ENCODE measurements around the gene PLEKHS1.

GRCh38 chr10:113746409-113747120, 4.9 kb upstream of the PLEKHS1 start:
- RRBS: no CpG with 5 or more reads among the region's 4 CpGs

DNA sequence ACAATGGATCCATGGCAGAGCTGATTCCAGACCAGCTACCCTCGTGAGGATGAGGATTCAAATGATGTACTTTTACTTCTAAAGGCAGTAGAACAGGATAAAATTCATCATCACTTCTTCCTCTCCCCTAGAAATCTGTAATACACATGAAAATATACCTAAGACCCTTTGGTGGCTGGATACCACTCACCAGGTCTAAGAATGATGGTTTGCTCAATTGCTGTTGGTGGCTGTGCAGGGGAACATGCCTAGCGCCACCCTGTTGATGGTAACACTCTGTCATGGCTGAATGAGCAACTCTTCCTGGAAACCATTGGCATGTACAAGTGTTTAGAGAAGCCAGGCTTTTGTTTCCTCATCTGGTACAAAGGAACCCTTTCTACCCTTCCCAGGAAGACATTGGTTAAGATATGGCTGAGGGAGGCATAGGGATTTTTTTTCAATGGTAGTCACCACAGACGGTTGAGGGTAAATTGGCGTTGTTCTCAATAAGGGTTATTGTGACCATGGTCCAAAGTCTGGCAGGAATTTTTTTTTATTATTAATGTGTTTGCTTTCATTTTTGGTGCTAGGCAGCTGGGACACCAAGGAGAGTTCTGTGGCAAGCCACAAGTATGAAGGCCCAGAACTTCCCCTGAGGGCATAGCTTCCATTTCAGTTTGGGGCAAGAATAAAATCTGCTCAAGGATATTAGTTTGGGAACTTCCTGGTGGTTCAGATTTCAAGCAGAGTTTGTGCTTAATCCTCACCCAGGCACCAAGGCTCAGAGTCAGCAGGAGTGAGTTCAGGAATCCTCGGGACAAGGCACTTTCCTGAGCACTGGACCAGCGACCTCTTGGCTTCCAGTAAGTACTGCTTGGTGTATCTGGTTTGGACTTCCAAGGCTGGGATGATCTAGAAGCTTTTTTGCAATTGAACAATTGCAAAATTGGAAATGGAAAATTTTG, at the start of gene PLEKHS1:
Gene PLEKHS1 (plus strand): TSS at position 766 of the 947 bp plus-strand sequence.
- RRBS: no CpG with 5 or more reads among the region's 6 CpGs

- RRBS: no CpG with 5 or more reads among the region's 19 CpGs
Observed at GRCh38 chr10:113960099-113961278, 83.2 kb upstream of the ADRB1 start.

GRCh38 chr10:114001624-114001898, 42.1 kb upstream of the ADRB1 start:
- RRBS: no CpG with 5 or more reads among the region's 3 CpGs

- RRBS: no CpG with 5 or more reads among the region's 7 CpGs
Observed at GRCh38 chr10:114082894-114083463, 39.3 kb downstream of the ADRB1 start.

DNA sequence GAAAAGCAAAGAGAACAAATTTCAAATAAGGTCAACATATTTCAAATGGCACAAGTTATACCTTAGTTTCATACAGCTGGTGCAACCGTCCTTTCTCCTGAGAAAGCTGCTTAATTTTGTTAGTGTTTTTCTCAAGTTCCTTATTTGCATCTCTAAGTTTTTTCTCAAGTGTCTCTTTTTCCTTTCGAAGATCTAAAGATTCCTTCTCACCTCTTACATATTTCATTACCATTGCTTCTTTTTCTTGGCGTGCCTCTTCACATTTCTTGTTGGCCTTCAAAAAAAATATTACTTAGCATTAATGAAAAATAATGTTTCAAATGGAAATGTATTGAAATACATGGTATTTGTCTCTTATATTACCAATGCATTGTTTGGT, 28.5 kb downstream of the CCDC186 start:
- RRBS: no CpG with 5 or more reads among the region's 3 CpGs

DNA sequence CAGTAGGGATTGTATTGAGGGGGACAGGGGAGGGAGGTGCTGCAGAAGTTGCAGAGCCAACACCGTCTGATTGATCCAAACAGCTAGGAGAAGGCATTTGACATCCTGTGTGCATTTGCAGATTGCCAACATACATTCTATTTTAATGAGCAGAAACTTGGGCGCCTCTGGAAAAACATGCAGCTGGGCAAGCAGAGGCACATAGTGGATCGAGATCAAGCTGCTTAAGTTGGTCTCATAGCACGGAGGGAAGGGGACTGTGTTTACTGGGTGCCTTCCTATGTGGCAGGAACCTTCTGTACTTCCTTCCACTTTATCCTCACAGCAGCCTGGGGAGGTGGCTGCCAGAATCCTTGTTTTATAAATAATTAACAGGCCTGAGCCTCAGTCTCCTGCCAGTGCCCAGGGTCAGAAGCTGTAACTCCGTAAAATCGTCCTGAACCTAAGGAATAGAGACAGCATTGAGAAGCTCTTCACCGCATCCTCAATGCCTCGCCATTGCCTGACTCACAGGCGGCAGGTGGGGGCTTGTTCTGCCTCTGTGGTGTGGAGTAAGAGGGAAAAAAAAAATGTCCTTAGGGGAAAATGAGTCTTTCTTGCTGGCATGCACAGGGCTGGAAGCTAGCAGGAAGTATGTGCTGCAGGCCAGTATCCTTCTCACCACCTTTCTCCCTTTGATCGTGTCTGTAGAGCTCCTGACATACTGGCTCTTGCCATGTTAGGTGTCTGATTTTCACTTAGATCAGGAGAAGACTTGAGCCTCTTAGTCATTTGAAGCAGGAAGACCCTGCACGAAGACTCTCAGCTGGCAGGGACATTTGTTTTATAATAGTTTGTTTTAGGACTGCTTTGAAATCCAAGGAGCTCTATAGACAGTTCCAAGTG, 6.2 kb downstream of the VWA2 start:
- RRBS: no CpG with 5 or more reads among the region's 11 CpGs

DNA sequence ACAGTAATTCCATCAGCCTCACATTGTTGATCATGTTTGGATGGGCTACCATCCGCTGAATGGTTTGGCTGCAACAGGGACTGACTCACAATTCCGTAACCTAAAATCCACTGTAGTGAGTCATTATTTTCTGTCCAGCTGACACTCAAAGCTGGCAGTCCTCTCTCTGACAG, 32.7 kb downstream of the VWA2 start:
- RRBS: no CpG with 5 or more reads among the region's 2 CpGs

DNA sequence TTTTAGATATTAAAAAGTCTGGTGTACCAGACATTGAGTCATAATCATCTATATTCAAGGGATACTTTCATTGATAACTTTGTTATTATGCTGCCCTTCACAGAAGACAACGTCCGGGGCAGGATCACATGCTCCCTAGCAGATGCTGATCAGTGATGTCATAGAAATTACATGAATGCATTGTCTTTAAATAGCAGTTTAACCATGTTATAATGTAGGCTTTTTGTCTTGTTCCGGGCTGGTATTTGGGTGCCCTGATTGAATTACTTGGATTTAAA, 54.0 kb downstream of the VWA2 start:
- RRBS: no CpG with 5 or more reads among the region's 3 CpGs

- RRBS: no CpG with 5 or more reads among the region's 6 CpGs
Observed at GRCh38 chr10:114334351-114334684, 70.0 kb downstream of the AFAP1L2 start.

DNA sequence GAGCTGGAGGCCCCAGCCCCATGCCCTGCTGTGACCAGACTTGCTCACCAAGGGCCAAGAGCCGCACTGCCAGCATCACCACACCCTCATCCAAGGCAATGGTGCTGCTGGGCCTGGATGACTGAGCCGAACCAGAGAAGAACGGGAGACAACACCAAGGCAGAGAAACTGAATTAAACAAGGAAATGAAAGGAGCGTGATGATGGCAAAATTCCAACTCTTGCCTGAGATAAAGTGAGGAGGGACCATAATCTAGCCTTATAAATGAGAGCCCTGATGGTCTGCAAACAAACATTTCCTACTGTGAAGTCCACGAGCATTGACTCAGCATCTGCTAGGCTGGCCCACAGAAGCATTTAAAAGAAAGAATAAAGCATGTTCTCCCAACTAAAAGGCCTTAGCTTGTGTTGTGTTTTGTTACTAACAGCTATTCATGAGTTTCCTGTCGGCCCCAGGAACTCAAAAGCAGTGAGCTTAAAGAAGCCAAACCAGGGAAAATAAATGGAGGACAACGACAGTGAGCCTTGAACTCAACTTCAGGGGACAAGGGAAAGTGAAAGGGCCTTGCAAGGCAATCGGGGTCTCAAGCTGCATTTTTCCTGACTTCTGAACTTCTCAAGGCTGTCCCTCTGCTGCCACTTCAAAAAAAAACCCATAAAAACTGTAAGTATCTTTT, 60.4 kb downstream of the AFAP1L2 start:
- RRBS: no CpG with 5 or more reads among the region's 8 CpGs

DNA sequence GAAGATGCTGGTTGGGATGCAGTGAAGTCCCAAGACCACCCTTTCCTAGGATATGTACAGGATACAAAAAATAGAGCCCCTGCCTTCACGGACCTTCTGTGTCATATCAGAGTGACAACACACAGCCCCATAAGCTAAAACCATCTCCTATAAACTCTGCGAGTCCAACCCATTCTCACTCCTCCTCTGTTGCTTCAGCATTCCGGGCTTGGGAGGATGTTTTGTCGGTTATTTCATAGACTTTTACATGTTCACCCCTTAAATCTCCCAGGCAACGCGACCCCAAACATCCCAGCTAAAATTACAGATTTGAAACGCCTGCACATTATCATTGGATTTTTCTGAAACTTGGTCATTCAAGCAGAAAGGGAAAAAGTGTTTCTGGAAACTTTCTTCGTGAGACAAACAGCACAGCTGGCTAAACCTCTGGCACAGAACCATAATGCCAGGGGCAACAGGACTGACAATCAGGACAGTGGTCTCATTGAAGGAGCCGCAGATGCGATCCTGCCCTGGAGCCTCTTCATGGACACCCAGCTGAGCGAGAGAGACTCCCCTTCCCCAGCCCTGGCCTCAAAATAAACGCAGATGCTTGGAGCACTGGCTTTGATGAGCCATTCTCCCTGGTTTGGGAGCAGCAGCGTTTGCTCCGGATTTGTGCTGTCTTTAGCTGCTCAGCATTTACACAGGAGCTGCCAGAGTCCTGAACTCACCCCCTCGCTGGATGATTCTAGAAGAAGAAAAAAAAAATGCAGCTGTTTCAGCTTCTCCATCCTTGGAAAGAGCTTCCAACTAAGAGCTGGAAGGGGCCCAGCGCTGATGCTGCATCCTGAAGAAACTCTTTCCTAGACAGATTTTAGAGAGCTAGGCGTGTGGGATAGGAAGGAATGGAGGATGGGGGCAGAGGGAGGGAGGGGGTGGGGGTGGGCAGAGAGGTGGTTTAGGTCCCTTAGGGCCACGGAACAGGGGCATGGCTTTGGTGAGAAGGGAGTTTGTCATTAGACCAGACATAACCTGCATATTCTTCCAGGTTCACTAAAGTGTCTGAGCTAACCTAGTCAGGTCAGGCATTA, 30.0 kb downstream of the AFAP1L2 start:
- RRBS: no CpG with 5 or more reads among the region's 18 CpGs

DNA sequence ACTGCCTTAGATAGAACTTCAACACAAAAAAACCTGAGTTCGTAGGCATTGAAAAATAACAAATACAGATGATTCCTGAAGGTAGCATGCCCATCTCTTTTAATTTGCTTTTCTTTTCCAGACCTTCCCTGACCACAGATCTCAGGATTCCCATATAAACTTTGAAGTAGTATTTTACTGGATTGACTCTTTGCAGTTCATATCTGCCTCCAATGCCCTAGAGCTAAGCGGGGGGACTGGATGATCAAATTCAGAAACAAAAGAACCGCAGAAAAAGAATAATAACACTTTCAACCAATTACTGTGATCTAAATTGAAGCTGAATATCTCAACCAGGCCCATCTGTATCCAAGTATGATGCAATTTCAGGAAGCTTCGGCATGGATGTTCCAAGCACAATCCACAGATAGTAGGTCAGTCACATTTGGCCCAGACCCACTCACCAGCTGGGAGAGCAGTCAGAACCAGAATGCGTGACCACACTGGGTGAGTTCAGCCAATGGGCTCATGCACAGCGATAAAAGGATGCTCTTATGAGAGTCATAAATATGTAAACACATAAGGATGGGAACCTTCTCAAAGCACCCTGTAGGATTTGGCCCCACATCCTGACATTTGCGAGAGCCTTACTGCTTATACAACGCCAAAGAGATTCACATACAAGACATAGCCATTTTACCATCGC, 3.3 kb downstream of the AFAP1L2 start:
- RRBS: no CpG with 5 or more reads among the region's 9 CpGs

DNA sequence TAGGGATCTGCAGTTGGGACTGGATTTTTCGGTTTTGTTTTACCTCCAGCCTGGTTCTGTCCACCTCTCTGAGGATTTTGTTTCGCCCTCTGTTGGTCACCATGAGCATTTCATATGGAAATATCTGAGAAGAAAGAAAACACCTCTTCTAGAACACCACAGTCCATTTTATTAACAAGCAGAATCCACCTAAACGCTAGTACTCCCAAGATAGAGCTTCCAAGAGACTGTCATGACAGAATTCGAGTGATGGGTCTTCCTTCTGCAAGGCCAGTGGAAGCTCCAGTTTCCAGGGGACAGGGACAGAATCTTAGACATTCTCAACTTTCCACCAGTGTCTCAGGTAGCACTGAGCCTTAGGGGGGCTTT, 33.5 kb upstream of the AFAP1L2 start:
- RRBS: no CpG with 5 or more reads among the region's 4 CpGs

DNA sequence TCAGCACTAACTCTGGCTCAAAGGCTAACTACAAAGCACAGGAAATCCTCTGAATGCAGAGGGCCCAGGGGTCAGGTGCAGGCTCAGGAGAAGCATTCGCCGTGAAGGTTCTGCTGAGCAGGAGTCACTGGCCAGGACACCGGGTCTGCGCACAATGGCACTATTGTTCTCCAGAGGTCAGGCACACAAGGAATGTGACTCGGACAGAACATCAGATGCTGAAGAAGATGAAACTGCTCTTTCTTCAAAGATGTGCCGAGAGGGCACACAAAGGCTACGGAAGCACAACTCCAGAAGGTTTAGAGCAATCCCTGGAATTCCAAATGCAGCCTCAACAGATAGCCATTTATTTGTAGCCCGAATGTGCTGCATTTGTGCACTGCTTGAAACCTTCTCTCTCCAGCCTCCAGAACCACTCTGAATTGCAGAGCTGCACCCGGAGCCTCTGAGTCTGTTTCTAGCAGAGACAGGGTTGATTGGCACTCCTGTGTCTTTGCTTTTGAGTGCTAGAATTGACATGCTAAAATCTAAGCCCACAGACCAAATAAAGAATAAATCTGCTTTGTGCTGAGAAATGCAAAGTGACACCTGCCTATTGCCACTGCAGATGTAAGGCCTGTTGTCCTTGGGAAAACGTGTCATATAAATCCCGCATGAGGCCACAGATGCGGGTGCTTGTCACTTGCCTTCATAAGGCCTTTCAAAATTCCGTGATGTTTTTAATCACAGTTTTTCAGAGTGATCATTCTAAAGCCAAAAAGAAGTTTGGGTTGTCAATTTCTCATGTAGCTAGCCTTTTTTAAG, 85.5 kb upstream of the AFAP1L2 start:
- RRBS: no CpG with 5 or more reads among the region's 13 CpGs

- RRBS: no CpG with 5 or more reads among the region's 4 CpGs
Observed at GRCh38 chr10:114506781-114507469, 102.6 kb upstream of the AFAP1L2 start.

DNA sequence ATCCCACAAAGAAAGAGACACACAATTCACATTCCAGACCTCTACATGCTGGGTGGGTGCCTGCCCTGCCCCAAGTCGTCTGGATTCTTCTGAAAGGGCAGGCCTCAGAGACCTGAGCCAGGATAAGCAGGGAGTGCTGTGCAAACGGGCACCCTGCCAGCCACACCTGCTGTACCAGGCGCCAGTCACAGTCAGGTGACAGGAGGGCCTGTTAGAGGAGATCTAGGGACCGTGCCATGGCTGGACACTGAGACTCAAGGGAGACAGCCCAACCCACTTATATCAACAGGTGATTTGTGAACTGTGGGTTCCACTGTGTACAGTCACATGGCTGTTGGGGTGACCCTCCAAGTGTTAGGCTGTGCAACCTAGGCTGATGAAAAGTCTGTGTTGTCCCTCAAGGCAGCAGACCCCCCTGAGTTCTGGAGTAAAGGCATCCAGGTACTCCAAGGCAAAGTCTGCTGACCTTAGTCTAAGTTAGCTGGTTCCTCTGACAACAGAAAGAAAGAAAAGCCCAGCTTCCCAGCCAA, 103.2 kb upstream of the AFAP1L2 start:
- RRBS: no CpG with 5 or more reads among the region's 4 CpGs

DNA sequence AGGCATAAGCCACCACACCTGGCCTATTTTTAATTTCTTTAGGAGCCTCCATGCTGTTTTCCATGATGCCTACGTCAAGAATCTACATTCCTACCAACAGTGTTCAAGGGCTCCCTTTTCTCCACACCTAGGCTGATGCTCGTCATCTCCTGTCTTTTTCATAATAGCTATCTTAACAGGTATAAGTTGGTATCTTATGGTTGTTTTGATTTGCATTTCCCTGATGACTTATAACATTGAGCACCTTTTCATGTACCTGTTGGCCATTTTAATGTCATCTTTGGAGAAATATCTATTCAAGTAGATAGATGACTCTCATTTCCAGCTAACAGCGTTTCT, 87.2 kb downstream of the ABLIM1 start:
- RRBS: no CpG with 5 or more reads among the region's 3 CpGs

DNA sequence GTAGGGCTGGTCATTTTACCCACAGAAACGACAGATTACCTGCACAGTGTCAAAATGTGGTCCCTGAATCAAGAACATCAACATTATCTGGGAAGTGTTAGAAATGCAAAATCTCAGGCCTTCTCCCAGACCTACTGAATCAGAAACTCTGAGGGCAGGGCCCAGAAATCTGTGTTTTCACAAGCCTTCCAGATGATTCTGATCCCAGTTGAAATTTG, 34.6 kb downstream of the ABLIM1 start:
- RRBS: no CpG with 5 or more reads among the region's 1 CpG

- RRBS: no CpG with 5 or more reads among the region's 8 CpGs
Observed at GRCh38 chr10:114661091-114661948, 3.2 kb upstream of the ABLIM1 start.